ENCODE results near the genes TTC9C and SLC22A25.

DNA sequence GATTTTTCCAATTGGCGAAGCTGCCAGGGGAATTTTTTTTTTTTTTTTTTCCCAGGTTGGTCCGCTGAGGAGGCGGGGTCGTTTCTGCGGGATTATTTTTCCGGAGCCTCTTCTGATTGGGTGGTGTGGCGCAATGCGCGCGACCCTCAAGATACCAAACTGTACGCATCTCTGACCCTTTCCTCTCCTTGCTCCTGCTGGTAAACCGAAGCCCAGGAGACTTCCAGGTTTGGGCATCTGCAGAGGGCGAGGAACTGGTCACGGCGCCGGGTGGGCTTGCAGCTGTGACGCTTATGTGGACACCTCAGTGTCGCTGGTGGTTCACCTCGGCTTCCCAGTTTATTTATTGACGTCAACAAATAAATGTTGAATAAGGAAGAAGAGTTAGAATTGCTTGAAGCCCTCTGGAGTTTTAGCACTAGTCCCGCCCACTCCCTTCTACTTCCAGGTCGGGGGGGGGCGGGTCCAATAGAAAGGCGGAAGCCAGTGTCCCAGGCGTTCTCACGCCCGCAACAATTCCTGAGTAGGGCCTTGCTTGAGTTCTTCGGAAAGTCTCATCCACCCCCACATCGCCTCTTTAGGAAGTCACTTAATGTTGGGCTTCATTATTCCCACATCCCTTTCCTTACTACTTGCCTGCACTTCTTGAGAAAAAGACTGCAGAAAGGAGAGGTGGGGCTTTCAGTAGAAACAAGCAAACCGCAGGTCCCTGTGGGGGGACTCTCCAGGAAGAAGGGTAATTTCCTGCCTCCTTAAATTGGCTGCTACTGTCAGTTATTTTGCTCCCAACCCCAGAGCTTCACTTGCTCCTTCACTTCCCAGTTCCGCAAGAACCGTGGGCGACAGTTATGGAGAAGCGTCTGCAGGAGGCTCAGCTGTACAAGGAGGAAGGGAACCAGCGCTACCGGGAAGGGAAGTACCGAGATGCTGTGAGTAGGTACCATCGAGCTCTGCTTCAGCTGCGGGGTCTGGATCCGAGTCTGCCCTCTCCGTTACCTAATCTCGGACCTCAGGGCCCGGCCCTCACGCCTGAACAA lies at the start of gene TTC9C:
TSS of gene TTC9C (plus strand) at position 486 of the 1,037 bp plus-strand sequence.
- PRO-cap: bidirectional peak, plus-strand start at position 96 of the sequence, minus-strand start outside the sequence; bidirectional peak, plus-strand start at position 471 of the sequence, minus-strand start at position 420 of the sequence
CAGE:
- cytosol, long polyA minus RNA: start-site peak on the plus strand centred at position 479 of the sequence, 16 bp wide, 17 reads; start-site peak on the plus strand centred at position 798 of the sequence, 77 bp wide, 17 reads
- cytosol, long polyA plus RNA: start-site peak on the plus strand centred at position 510 of the sequence, 36 bp wide, 185 and 276 reads in 2 replicates
- long polyA plus RNA: start-site peak on the plus strand centred at position 505 of the sequence, 23 bp wide, 58 and 28 reads in 2 replicates
- nucleus, long polyA minus RNA: start-site peak on the plus strand centred at position 134 of the sequence, 116 bp wide, 38 reads; start-site peak on the plus strand centred at position 497 of the sequence, 59 bp wide, 179 reads; start-site peak on the plus strand centred at position 784 of the sequence, 22 bp wide, 29 reads
- nucleus, long polyA plus RNA: start-site peak on the minus strand centred at position 509 of the sequence, 409 bp wide, 6 and 23 reads in 2 replicates; start-site peak on the plus strand centred at position 510 of the sequence, 34 bp wide, 39 and 149 reads in 2 replicates

- PRO-cap: no peak
CAGE:
- cytosol, long polyA minus RNA: no peak
- cytosol, long polyA plus RNA: no peak
- long polyA plus RNA: no peak
- nucleus, long polyA minus RNA: no peak
- nucleus, long polyA plus RNA: no peak
Observed at GRCh38 chr11:62795557-62796848, 4.2 kb upstream of the TMEM223 start.

DNA sequence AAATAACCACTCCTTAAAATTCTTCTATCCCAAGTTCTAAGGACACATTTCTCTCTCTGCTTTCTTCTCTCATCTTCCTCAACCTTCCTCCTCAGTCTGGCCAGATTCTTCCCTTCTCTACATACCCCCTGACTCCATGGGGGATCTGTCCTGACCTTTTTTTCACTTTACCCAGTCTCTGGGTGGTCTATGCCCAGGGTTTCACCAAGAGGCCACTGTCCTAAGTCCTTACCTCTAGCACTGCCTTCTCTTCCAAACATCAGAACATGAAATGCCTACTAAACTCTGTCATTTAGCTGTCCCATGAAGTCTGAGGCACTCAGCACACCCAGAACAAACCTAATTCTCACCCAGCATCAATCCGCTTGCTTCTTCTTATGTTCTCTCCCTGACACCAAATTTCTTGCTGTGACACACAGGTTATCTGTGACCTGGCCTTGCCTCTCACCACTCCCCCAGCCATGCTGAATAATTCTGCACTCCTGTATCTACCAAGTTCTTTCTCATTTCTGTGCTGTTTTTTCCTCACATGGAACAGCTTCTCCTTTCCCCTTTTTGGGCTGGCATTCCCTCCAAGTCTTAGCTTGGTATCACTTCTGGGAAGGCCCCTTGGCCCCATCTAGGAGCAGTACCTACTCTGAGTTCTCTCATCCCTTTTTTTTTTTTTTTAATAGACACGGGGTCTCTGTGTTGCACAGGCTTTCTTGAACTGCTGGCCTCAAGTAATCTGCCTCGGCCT lies 5.9 kb upstream of the NXF1 start:
- PRO-cap: no peak
CAGE:
- cytosol, long polyA minus RNA: no peak
- cytosol, long polyA plus RNA: no peak
- long polyA plus RNA: no peak
- nucleus, long polyA minus RNA: no peak
- nucleus, long polyA plus RNA: no peak

GRCh38 chr11:62813378-62814232 lies 8.4 kb upstream of the NXF1 start:
- PRO-cap: no peak
CAGE:
- cytosol, long polyA minus RNA: no peak
- cytosol, long polyA plus RNA: no peak
- long polyA plus RNA: no peak
- nucleus, long polyA minus RNA: no peak
- nucleus, long polyA plus RNA: no peak

GRCh38 chr11:62854572-62854894 lies 15.1 kb upstream of the WDR74 start:
- PRO-cap: no peak
CAGE:
- cytosol, long polyA minus RNA: no peak
- cytosol, long polyA plus RNA: no peak
- long polyA plus RNA: no peak
- nucleus, long polyA minus RNA: no peak
- nucleus, long polyA plus RNA: no peak

- PRO-cap: no peak
CAGE:
- cytosol, long polyA minus RNA: no peak
- cytosol, long polyA plus RNA: no peak
- long polyA plus RNA: no peak
- nucleus, long polyA minus RNA: no peak
- nucleus, long polyA plus RNA: no peak
Observed at GRCh38 chr11:62923424-62924460, 2.6 kb upstream of the CHRM1 start.

- PRO-cap: no peak
CAGE:
- cytosol, long polyA minus RNA: no peak
- cytosol, long polyA plus RNA: no peak
- long polyA plus RNA: no peak
- nucleus, long polyA minus RNA: no peak
- nucleus, long polyA plus RNA: no peak
Observed at GRCh38 chr11:63243432-63244269, at the start of gene SLC22A25. TSS of gene SLC22A25 (minus strand) at chr11:63243599.

DNA sequence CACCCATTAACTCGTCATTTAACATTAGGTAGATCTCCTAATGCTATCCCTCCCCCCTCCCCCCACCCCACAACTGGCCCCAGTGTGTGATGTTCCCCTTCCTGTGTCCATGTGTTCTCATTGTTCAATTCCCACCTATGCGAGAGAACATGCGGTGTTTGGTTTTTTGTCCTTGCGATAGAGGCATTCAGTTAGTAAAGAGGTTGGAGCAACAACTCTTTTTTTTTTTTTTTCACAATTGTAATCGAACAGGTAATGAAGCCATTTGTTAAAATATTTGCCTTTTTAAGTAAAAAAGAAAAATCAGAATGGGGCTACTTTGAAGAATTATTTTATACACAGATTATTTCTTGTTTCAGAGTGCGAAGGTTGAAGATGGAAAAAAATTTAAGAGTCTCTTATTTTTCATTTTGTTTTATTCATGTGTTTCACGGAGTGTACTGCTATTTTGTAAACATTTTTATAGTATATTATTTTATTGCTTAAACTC lies 2.2 kb upstream of the SLC22A25 start:
- PRO-cap: no peak
CAGE:
- cytosol, long polyA minus RNA: no peak
- cytosol, long polyA plus RNA: no peak
- long polyA plus RNA: no peak
- nucleus, long polyA minus RNA: no peak
- nucleus, long polyA plus RNA: no peak

DNA sequence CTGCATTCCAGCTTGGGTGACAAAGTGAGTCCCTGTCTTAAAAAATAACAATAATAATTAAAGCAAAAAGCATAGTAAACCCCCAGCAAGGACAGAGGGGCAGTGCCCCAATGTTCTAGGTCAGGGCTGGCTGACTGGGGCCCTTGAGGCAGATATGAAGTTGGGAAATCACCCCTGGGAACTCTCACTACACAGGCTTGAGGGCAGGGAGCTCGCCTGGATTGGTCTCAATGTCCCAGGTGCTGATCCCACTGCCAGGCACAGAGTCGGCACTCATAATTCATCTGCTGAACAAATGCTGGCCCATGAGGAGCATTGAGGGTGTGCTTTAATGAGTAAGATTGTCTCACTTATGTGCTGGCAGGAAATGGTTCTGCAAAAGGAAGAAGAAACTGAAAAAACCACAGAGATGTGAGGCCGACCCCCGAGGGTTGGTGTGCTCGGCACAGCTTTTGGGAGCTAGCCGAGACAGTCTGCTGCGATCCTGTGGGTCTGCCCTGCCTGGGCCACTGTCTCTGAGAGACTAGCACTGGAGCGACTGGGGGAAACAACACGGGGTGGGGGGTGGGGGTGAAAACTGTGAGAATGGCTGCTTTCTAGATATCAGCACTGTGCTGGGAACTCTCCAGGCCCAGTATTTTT lies 9.4 kb downstream of the PLAAT2 start:
- PRO-cap: no peak
CAGE:
- cytosol, long polyA minus RNA: no peak
- cytosol, long polyA plus RNA: no peak
- long polyA plus RNA: no peak
- nucleus, long polyA minus RNA: no peak
- nucleus, long polyA plus RNA: no peak

DNA sequence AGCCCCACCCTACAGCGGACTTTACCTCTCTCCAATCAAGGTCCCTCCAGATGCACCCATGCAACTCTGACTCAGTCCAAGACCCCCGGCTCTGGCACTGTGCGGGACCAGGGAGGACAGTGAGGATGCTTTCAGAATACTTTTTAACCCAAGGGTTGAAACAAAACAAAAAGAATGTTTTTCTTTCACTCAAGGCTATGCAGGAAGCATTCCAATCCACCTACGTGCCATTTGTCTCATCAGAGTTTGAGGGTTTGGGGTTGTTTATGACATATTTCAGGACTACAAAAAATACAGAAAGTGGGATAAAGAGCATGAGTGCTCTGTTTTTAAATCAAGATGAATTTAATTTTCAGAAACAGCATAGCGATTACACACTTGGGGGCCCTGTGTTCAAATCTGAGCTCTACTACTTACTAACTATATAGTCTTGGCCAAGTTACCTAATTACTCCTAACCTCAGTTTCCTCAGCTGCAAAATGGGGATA lies 5.8 kb downstream of the PLAAT3 start:
- PRO-cap: no peak
CAGE:
- cytosol, long polyA minus RNA: no peak
- cytosol, long polyA plus RNA: no peak
- long polyA plus RNA: no peak
- nucleus, long polyA minus RNA: no peak
- nucleus, long polyA plus RNA: no peak

GRCh38 chr11:63613450-63613974 lies 721 bp downstream of the PLAAT3 start:
- PRO-cap: no peak
CAGE:
- cytosol, long polyA minus RNA: no peak
- cytosol, long polyA plus RNA: no peak
- long polyA plus RNA: no peak
- nucleus, long polyA minus RNA: no peak
- nucleus, long polyA plus RNA: no peak

DNA sequence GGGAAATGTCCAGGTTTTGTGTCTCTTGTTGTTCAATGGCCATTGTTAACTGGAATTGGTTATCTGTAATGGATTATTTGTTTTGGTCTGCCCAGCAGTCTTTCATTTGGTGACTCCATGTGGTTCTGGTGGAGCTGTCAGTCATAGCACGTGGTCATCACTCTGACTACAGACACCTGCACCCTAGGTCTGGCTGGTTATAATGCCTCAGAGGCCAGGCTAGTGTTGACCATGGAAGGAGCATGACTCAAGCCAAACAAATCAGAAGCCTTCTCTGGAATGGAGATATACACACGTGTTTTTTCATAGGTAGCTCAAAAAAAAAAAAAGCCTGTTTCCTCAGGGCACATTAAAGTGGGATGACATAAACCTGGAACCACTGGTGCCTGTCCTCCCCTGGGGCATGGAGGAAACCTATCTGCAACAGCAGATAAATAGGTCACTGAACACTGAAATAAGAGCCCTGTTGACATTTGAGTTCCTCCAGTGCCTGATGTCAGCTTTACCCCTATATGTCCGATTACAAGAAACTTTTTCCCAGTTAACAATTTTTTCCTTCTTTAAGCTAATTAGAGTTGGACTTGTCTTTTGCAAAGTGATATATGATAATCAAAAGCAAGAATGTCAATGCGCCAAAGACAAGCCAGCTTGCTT lies 8.1 kb upstream of the PLAAT3 start:
- PRO-cap: no peak
CAGE:
- cytosol, long polyA minus RNA: no peak
- cytosol, long polyA plus RNA: no peak
- long polyA plus RNA: no peak
- nucleus, long polyA minus RNA: no peak
- nucleus, long polyA plus RNA: no peak

GRCh38 chr11:63762692-63763357 lies 5.8 kb downstream of the ZFTA start:
- PRO-cap: no peak
CAGE:
- cytosol, long polyA minus RNA: no peak
- cytosol, long polyA plus RNA: no peak
- long polyA plus RNA: no peak
- nucleus, long polyA minus RNA: no peak
- nucleus, long polyA plus RNA: no peak

- PRO-cap: no peak
CAGE:
- cytosol, long polyA minus RNA: no peak
- cytosol, long polyA plus RNA: no peak
- long polyA plus RNA: no peak
- nucleus, long polyA minus RNA: no peak
- nucleus, long polyA plus RNA: no peak
Observed at GRCh38 chr11:63763890-63764592, 4.5 kb downstream of the ZFTA start.

GRCh38 chr11:63841409-63842035 lies 2.6 kb downstream of the MARK2 start:
- PRO-cap: no peak
CAGE:
- cytosol, long polyA minus RNA: no peak
- cytosol, long polyA plus RNA: no peak
- long polyA plus RNA: no peak
- nucleus, long polyA minus RNA: no peak
- nucleus, long polyA plus RNA: no peak

- PRO-cap: no peak
CAGE:
- cytosol, long polyA minus RNA: no peak
- cytosol, long polyA plus RNA: no peak
- long polyA plus RNA: no peak
- nucleus, long polyA minus RNA: no peak
- nucleus, long polyA plus RNA: no peak
Observed at GRCh38 chr11:63842514-63843681, 4.0 kb downstream of the MARK2 start.

- PRO-cap: no peak
CAGE:
- cytosol, long polyA minus RNA: no peak
- cytosol, long polyA plus RNA: no peak
- long polyA plus RNA: no peak
- nucleus, long polyA minus RNA: no peak
- nucleus, long polyA plus RNA: no peak
Observed at GRCh38 chr11:63868070-63869023, 29.4 kb downstream of the MARK2 start.

GRCh38 chr11:63872875-63873188 lies 33.9 kb downstream of the MARK2 start:
- PRO-cap: no peak
CAGE:
- cytosol, long polyA minus RNA: no peak
- cytosol, long polyA plus RNA: no peak
- long polyA plus RNA: no peak
- nucleus, long polyA minus RNA: no peak
- nucleus, long polyA plus RNA: no peak

DNA sequence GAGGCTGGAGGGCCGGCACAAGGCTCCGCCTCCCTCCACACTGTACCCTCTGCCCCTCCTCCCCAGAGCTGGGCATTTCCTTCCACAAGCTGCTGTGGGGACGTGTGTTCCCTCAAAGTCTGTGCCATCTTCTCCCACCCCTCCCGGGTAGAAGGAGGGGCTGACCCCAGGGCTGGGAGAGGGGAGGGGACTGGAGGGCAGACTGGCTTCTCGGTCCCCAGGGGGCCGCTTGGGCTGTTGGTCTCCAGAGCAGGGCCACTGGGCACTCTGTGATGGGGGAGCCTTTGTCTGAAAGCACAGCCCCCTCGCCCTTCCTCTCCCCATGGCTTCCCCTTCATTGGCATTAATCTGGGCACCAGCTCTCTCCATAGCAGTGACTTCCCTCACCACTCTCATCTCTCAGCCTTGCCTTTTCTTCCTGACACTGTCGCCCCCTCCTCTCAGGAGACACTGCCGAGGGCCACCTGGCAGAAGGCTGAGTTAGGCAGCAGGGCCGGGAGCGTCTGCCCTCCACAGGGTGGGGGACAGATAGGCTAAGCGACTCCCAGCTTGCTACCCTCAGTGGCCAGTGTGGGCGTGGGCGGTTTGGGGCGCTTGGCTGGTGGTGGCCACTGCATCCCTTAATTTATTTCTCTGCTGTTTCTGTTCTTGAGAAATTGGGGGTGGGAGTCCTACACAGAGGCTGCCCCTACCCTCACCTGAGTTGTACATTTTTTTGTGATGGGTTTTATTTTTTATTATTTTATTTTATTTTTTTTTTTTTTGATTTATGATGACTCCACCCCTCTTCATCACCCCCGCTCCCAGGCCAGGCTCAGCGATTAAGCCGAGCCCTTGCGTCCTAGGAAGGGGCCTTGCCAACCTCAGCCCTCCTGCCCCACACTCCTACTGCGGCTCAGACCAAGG lies 6.8 kb downstream of the RCOR2 start:
- PRO-cap: no peak
CAGE:
- cytosol, long polyA minus RNA: no peak
- cytosol, long polyA plus RNA: no peak
- long polyA plus RNA: no peak
- nucleus, long polyA minus RNA: no peak
- nucleus, long polyA plus RNA: no peak

GRCh38 chr11:63921142-63921445 lies 4.1 kb upstream of the RCOR2 start:
- PRO-cap: no peak
CAGE:
- cytosol, long polyA minus RNA: no peak
- cytosol, long polyA plus RNA: no peak
- long polyA plus RNA: no peak
- nucleus, long polyA minus RNA: no peak
- nucleus, long polyA plus RNA: no peak